Right cardiac atrium (tissue), 1 donor: ENCODE measurements around the gene PPP2R5A.

GRCh38 chr1:211382491-211383632, 56.2 kb downstream of the TRAF5 start:
- PRO-cap = bidirectional peak, plus-strand start at chr1:211382813, minus-strand start at chr1:211382641; bidirectional peak, plus-strand start at chr1:211383330, minus-strand start at chr1:211383204

- PRO-cap = no peak
These were observed 22.1 kb downstream of the RD3 start for GRCh38 chr1:211469775-211470337.

DNA sequence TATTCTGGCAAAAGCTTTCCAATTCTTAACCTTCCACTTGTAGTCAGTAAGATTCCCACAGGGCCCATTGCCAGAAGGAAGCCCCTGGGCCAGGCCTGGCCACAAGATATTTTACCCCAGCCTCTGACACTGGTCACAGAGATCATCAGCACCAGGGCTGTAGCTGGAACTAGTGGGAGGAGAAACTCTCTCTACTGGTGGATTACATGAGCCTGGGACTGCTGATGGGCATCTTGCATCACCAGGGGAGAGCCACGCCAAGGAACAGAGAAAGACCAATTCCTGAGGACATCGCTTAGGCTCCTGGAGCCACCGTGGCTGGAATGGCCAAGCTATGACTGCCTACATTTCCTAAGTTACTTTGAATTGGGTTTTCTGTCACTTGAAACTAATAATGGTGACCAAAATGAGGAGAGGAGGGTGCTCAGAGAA, 26.7 kb upstream of the RD3 start:
- PRO-cap = no peak

DNA sequence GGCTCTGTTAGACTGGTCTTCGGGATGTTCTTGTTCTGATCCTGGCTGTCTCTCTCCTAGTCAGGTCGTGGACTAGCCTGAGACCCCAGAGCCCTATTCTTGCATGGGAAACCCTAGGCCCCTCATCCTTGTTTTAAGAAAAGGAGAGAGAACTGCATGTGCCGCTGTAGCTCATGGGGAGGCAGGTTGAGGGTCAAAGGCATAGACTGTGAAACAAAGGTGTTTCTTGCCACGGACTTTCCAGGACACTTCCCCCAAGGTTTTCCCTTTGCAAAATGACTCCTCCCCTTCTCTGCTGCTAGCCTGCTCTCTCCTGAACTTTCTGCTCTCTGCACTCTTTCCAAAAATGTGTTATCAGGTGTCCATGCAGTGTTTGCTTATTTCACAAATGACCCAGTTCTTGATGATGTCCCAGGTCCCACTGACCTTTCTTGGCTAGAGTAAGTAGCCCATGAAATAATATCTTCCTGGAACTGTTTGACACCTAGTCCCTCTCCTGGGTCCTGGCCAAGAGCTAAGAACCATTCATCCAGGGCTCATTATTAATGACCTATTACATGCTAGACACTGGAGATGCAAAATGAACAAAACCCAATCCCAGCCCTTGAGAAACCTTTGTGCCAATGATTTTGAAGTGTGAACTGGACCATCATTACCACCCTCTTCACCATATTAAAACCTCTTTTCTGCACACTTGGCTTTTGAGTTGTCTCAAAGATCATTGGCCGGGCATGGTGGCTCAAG, 29.4 kb upstream of the RD3 start:
- PRO-cap = no peak

DNA sequence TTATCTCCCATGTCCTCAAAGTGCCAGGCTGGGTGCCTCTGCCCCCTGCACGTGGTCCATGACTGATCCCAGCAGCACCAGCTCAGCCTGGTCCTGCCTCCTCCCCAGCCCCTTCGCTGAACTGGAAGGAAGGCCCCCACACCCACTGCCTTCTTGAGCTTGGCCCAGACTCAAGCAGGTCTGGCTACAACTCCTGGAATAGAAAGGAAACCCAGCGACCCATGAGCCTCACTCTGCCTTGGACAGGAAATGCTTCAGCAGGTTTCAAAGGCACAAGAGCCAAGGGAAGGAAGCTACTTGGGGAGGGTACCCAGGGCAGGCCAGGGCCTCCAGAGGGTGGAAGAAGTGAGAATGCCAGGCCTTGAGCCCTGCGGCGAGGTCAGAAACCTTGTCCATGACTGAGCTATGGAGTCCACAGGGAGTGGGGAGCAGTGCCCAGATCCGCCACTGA, 35.9 kb upstream of the RD3 start:
- PRO-cap = no peak

GRCh38 chr1:211541942-211542626, 36.9 kb downstream of the SLC30A1 start:
- PRO-cap = no peak

GRCh38 chr1:211632094-211632575, 43.3 kb downstream of the NEK2 start:
- PRO-cap = no peak

DNA sequence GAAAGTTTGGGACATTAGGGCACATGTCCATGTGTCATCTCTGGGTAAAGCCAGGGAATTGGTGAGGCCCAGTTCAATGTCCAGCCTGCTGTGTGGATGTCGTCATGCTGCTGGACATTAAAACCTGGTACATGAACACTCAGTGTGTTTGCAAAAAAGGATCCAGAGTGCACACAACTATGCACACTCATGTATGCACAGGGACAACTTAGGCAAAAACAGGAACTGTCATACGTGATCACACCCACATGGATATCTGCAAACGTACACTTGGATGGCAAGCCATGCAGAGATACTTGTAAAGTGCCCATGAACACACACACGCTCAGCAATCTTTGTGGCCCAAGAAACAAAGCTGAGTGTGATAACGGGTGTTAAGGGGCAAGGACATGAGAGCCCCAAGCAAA, 47.9 kb upstream of the NEK2 start:
- PRO-cap = no peak

GRCh38 chr1:211903842-211904421, 73.4 kb upstream of the LPGAT1 start:
- PRO-cap = no peak

GRCh38 chr1:212228353-212229130, 56.7 kb upstream of the PPP2R5A start:
- PRO-cap = no peak

DNA sequence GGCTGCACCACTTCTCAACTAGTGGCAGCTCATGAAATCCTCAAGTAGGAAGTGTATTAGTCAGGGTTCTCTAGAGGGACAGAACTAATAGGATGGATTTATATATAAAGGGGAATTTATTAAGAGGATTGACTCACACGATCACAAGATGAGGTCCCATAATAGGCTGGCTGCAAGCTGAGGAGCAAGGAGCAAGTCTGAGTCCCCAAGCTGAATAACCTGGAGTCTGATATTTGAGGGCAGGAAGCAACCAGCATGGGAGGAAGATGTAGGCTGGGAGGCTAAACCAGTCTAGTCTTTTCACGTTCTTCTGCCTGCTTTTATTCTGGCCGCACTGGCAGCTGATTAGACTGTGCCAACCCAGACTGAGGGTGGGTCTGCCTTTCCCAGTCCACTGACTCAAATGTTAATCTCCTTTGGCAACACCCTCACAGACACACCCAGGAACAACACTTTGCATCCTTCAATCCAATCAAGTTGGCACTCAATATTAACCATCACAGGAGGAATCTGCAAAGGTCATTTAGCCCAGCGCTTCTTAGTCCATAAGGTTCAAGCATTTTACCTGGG, 52.9 kb upstream of the PPP2R5A start:
- PRO-cap = no peak

GRCh38 chr1:212285314-212285990, at the start of gene PPP2R5A:
PPP2R5A (plus strand) TSS chr1:212285410.
- PRO-cap = bidirectional peak, plus-strand start at chr1:212285435, minus-strand start at chr1:212285057; unidirectional peak, plus-strand start at chr1:212285615; unidirectional peak, plus-strand start at chr1:212285703; bidirectional peak, plus-strand start at chr1:212285952, minus-strand start at chr1:212285788

DNA sequence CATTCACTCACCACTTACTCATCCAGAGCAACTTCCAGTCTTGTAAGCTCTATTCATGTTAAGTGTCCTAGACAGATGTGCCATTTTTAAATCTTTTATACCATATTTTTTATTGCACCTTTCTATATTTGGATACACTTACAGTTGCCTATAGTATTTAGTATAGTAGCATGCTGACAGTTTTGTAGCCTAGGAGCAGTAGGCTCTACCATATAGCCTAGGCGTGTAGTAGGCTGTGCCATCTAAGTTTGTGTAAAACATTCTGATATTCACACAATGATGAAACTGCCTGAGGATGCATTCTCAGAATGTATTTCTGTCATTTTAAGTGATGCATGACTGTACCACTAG, 26.8 kb downstream of the PPP2R5A start:
- PRO-cap = no peak

DNA sequence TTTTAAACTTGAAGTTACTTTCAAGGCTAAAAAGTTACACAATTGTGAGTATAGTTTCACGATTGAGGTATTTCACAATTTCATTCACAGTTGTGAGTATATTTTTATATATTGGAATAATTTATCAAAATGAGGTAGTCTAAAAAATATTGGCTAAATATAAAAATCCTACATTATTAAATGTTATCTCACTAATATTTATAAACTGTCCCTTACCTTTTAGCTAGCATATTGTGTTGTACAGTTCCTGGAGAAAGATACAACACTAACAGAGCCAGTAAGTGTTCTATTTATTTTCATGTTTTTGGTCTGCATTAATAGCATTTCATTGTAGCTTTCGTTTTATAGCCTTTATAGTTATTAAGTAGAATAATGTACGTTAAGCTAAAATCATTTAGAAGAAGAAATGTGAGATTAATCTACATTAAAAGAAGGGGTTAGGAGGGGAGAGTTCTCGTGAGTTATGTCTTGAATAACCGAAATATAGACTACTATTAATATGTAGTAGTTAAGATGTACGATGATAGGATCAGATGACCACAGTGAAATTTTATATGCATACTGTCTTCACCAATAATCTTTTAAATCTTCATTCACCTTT, 63.9 kb downstream of the PPP2R5A start:
- PRO-cap = no peak

DNA sequence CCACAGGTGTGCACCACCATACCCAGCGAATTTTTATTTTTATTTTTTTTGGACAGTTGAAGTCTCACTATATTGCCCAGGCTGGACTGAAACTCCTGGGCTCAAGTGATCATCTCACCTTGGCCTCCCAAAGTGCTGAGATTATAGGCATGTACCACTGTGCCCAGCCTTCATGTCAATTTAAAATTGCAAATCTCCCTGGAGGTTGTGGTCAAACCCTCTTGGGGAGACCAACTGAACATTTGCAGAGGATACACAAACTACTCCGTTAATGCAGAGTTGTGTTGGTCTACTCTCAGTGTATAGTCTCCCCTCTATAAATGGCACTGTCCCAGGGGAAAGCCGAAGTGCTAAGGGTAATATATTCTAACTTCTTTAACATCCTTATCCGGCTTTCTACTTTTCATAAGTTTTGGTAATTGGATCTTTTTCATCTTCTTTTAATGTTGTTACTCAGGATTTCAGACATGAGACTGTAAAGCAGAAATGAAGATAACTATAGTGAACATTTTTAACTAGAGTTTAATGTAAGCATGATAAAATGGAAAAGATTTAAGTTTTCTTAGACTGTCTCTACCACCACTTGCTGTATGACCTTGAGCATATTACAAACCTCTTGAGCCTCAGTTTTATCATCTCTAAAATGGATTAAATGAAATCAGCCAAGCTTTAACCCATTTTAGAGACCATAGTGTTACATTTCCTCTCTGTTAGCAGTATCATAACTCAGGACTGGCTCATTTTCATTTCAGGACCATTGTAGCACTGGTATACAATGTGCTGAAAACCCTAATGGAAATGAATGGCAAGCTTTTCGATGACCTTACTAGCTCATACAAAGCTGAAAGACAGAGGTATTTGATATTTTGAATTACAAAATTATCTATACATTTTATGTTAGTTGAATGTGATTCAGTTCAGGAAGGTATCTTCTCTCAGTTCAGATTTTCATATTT, 56.5 kb downstream of the PACC1 start:
- PRO-cap = no peak

DNA sequence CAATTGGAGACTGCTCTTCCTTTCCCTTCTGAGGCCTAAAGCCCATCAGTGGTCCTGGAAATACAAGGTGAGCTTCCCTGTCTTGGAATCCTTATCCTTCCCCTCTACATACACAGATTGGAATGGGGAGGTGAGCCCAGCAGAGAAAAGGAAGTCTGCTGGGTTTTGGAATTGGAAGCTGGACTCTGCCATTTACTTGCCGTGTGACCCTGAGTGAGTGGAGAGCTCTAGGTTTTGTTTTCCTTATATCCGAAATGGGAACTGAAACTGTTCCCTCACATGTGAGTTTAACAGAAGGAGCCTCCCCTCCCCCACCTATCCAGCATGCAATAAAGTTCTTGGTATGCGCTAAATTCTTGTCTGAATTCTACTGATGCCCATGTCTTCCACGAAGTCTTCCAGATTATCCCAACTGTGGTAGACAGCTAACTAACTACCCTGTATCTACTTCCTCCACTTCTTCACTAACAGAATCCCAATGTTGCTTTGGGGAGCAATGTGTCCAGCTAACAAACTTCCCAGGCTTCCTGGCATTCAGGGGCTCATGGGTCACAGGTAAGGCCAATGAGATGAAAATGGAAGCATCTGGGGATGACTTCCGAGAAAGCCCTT, 58.8 kb downstream of the NENF start:
- PRO-cap = no peak

GRCh38 chr1:212610238-212611234, 2.0 kb downstream of the ATF3 start:
- PRO-cap = no peak

DNA sequence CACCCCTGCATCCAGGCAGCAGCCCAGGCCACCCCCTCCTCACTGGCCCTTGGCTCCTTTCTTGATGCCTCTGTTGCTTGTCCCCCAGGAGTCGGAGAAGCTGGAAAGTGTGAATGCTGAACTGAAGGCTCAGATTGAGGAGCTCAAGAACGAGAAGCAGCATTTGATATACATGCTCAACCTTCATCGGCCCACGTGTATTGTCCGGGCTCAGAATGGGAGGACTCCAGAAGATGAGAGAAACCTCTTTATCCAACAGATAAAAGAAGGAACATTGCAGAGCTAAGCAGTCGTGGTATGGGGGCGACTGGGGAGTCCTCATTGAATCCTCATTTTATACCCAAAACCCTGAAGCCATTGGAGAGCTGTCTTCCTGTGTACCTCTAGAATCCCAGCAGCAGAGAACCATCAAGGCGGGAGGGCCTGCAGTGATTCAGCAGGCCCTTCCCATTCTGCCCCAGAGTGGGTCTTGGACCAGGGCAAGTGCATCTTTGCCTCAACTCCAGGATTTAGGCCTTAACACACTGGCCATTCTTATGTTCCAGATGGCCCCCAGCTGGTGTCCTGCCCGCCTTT, 4.9 kb upstream of the GARIN4 start:
- PRO-cap = no peak

- PRO-cap = no peak
These were observed 22.3 kb downstream of the GARIN4 start for GRCh38 chr1:212646508-212647064.

DNA sequence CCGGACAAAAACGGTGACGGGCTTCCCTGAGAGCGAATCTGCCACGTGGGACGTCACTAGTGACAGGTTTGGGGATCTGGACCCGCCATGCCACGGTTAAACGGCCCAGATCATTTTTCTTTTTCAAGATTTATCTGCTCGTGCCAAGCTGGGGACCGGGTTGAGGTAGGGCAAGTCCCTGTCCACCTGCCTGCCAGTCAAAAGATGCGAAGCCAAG, 872 bp upstream of the BATF3 start:
- PRO-cap = bidirectional peak, plus-strand start at position 56 of the sequence, minus-strand start outside the sequence